SK-N-MC (cell line): ENCODE measurements around a stretch of chr7.

DNA sequence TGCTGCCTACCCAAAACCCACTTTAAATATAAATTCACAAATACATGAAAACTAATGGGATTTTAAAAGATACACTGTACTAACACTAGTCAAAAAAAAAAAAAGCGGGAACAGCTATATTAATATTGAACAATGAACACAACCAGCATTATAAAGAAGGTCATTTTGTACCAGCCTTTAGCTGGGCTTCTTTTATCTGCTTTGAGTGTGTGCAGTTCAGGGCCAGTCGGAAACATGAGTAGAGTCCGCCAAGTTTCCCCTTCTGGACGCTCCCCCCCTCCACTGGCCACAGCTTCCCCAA, 77.3 kb upstream of the FAM20C start:
- RRBS = no CpG with 5 or more reads among the region's 4 CpGs

DNA sequence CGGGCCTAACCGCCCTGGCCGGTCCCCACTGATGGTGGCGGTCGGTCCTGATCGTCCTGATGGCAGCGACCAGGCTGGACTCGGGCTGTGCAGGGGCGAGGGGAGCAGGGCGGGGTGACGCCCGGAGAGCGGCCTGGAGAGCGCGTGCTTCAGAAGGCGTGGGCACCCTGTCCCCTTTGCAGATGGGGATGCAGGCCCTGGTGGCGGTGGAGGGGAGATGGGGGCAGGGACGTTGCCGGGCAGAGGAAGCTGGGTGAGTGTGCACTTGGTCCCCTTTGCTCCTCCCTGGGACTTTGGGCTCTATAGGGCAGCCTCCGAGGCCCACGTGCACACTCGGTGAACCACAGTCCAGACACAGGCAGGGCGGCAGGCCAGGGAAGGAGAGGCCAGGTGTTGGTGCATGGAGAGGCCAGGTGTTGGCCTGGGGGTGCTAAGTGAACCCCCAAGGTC, 42.5 kb upstream of the FAM20C start:
- RRBS = 97% methylated on average over 14 of the region's 23 CpGs

- RRBS = no CpG with 5 or more reads among the region's 36 CpGs
Observed at GRCh38 chr7:226011-227007, 33.9 kb downstream of the FAM20C start.

GRCh38 chr7:234448-235159, 42.2 kb downstream of the FAM20C start:
- RRBS = no CpG with 5 or more reads among the region's 25 CpGs

DNA sequence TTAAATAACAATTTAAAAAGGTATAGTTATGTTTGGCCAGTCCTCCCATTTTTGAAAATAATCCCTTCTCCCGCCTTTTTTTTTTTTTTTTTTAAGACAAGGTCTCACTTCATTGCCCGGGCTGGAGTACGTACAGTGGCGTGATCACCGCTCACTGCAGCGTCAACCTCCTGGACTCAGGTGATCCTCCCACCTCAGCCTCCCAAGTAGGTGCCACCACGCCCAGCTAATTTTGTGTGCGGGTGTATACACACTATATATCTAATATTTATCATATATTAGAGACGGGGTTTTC, 16.3 kb downstream of the FOXL3 start:
- RRBS = no CpG with 5 or more reads among the region's 9 CpGs

GRCh38 chr7:372706-373368, 82.9 kb downstream of the FOXL3 start:
- RRBS = 69% methylated on average over 3 of the region's 26 CpGs

DNA sequence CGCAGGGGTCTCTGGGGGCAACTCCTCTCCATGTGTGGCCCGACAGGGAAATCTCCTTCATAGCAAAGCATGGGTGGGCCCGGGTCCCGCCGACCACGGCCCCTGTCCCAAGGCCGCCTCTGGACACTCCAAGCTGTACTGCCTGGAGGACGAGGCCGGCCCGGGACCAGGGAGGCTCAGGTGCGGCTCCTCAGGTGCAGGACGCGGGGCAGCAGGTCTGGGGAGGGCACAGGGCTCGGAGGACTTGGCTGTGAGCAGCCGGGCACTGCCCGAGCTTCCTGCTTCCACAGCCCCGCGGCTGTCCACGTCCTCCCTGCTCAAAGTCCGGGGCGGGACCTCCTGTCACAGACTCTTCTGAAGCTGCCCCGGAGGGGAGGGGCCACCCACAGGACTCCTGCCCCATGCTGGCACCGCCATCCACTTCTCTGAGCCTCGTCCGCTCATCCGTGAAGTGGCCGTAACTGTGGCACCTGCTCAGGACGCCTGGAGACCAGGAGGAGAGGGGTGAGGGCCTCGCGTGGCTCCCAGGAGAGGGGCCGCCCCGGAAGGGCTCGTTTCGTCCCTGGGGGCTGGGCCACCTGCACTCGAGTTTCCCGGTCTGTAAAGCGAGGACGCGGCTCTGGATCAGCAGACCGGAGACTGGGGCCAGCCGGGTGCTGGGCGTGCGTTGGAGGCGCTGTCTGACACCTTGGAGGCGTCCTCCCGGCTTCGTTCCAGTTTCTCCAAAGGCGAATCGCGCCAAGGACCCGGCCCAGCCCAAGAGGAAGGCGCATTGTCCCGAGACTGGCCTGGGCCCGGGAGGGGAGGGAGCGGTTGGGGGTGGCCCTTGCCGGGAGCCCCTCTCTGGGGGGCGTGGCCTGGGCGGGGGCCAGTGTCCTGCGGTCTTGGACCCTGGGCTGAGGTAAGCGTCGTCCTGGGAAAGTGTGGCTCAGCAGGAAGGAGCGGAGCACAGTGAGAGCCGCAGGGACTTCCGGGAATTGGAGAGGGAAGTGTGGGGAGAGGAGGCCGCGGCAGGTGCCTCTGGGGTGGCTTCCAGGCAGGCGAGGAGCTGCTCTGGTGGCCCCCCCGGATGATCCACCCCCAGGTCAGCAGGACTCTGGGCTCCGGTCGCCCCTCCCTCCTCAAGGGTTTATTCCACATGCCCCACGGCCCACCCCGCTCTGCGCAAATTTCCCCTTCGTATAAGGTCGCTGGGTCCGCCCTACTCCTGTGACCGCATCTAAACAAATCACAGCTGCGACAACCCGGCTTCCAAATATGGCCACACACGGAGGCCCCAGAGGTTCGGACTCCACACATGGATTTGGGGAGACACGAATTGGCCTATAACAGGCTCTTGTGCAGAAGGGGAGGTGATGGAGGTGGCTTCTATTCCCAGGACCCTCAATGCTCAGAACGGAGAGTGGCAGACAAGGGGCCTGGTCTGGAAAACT, 89.6 kb downstream of the FOXL3 start:
- RRBS = 21% methylated on average over 35 of the region's 83 CpGs

DNA sequence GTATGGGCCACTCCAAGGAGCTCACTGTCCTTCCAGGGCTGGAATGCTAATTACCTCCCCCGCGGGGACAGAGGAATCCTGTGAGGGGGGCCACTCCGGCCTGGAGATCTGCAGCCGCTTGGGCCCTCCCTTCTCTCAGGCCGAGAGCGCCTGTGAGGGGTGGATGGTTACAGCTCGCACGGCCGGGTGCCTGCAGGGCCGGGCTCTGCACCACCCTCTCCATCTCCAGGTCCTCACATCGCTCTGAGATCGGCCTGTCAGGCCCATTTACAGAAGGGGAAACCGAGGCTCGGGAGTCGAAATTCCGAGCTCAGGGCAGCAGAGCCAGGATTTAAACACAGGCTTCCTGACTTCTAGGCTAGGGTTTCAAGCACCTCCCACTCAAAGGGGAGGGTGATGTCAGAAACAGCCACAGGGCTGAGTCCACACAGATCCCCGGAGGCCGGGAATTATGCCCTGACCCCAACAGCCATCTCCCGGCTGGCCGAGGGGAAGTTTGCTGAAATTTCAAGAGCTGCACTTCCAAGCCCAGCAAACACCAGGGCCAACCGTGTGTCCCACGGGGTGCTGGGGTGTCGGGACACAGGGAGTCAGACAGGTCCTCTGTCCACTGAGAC, 59.0 kb downstream of the PDGFA start:
- RRBS = 25% methylated on average over 5 of the region's 23 CpGs

DNA sequence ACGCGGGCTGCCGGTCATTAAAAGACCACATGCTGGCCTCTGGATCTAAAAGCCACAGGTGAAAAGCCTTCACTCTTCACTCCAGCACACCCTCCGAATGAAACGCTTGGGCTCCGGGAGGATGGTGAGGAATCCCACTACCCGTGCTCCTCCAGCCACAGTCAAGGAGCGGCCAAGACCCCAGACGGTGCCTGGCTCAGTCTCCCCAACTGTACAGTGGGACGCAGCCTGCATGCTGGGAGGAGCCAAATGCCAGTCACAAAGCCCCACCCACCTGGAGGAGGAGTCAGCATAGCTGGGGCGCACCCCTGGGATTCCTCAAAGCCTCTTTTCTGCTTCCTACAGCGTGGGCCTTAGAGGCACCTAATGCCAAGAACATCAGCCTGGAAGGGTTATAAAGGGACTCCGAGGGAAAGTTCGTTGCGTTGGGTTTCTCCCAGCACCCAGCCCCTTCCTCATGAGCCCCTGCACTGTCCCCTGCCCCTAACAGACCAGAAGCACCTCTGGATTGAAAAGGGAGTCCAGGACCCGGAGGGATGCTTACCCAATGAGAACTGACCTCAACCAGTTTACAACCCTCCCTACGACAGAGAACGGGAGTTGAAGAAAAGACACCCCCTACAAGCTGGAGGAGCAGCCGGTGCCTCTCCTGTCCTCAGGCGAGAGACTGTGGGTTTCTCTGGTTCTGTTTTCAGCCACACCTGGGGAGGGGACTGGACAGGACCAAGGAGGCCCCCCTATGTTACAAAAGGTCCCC, 4.7 kb downstream of the PDGFA start:
- RRBS = 37% methylated on average over 6 of the region's 20 CpGs

GRCh38 chr7:521448-522223, 2.0 kb upstream of the PDGFA start:
- RRBS = no CpG with 5 or more reads among the region's 70 CpGs

DNA sequence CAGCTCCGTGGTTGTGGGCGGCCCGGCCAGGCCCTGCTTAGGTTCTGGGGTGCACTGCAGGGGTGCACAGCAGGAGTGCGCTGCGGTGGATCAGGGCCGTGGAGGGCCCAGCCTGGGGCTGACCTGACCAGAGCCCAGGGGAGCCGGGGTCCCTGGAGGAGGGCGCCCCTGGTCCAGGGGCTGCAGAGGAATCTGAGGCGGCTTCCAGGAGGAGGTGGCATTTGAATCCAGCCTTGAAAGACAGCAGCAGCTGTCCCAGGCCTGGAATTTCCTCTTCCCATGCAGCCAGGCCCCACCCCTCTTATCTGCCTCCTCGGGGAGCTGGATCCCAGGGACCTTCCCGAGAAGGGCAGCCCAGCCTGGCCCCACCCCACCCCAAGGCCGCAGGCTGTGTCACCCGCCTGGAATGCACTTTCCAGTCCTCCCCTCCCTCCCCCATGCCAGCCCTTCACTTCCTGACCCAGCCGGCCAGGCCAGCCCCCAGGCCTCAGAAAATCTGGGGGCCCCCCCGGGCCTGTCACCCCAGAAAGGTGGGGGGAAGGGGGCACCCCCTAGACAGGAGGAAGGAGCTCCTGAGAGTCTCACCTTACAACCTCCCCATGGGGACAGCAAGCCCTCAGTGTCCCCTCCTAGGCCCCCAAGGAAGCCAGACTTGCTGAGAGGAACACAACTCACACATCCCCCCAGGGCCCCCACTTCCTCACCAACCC, 18.6 kb upstream of the PDGFA start:
- RRBS = 29% methylated on average over 5 of the region's 15 CpGs

DNA sequence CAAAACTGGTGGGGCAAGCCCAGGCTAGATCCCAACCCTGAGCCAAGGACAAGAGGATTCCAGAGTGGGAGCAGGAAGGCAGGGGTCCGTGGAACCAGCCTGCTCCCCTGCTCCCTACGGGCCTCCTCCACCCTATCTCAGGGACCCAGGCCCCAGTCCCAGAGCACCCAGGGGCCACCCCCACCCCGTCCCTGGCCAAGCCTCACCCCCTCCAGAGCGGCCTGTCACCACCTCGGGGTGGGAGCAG, 20.3 kb upstream of the PDGFA start:
- RRBS = no CpG with 5 or more reads among the region's 5 CpGs

- RRBS = no CpG with 5 or more reads among the region's 2 CpGs
Observed at GRCh38 chr7:608367-608717, 88.7 kb upstream of the PDGFA start.

GRCh38 chr7:699054-699793, 27.3 kb upstream of the DNAAF5 start:
- RRBS = no CpG with 5 or more reads among the region's 18 CpGs

DNA sequence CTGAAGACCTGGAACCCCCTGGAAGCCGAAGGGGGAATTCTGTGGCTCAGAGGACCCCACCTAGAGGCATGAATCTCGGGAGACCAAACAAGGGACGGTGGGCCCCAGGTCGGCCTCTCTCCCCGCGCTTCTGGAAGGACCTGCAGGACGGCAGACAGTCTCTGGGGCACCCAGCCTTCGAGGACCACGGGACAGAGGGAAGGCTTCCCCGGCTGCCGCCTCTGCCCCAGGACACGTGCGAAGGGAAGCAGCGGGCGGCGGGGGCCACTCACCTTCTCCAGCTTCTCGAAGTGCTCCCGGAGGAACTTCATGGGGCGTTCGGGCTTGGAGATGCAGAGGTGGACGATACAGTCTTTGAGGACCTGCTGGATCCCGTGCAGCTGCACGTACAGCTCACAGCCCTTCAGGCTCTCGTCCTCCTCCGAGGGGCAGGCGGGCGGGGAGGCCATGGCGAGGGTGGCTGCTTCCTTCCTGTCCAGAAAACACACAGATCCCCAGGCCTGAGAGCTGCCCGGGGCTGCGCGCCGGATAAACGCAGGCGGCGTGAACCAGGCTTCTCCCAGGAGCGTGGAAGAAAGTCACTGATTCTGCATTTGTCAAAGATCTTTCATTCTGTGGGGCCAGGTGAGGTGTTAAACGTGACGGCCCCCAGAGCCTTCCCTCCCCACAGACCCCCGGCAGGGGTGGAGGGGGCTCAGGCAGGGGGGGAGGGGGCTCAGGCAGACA, 15.3 kb upstream of the DNAAF5 start:
- RRBS = 93% methylated on average over 7 of the region's 39 CpGs

DNA sequence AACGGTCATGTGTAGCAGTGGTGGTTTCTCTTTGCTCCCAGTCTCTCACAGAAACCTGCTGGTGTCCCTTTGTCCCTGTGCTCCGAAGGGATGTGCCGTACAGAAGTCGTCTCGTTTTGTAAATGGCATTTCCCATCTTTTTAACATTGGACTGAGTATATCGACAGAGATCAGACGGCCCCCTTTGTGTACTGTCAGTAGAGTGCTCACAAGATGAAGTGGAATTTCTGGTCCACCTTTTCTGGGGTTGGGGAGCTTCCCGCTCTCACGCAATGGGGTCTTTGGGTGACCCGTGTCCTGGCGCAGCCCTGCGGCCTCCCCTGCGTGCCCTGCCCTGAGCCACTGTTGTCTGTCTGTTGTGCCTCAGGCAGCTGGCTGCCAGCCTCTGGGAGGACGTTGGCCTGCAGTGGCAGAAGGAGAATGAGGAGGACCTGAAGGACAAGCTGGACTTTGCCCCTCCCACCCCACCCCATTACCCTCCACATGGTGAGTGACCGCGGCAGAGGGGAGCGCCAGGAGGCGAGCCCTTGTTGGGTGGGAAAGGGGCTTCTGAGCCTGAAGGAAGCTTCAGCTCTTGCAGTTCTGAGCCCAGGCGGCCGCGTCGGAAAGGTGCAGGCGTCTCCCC, 14.0 kb upstream of the PRKAR1B start:
- RRBS = no CpG with 5 or more reads among the region's 23 CpGs

GRCh38 chr7:768326-769296, 41.5 kb upstream of the PRKAR1B start:
- RRBS = no CpG with 5 or more reads among the region's 58 CpGs

DNA sequence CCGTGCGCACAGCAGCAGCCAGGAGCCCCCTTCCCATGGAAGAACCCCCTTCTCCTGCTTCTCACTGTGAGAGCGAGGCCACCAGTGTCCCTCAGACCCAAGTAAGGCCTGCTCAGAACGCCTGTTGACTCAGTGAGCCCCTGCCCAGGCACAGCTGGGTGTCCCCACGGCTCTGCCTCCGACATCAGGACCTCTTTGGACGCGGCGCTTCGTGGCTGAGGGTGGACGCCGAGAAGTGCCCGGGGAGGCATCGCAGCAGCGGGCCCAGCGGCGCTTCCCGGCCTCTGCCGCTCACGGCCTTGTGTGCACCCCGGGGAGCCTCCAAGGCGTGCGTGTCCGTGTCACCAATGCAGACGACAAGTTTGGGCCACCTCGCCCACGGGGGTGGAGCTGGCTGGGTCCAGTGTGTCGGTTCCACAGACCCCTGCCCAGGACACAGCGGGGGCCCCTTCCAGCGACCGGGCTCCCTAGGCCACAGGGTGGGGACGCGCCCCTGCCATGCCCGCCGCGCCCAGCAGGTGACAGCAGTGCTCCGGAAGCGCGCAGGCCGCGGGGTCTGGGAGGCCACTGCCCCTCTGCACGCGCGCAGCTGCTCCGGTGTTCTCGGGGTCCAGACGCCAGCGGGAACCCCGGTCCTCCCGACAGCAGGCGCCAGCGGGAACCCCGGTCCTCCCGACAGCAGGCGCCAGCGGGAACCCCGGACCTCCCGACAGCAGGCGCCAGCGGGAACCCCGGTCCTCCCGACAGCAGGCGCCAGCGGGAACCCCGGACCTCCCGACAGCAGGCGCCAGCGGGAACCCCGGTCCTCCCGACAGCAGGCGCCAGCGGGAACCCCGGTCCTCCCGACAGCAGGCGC, 32.4 kb downstream of the GET4 start:
- RRBS = 48% methylated on average over 21 of the region's 75 CpGs

DNA sequence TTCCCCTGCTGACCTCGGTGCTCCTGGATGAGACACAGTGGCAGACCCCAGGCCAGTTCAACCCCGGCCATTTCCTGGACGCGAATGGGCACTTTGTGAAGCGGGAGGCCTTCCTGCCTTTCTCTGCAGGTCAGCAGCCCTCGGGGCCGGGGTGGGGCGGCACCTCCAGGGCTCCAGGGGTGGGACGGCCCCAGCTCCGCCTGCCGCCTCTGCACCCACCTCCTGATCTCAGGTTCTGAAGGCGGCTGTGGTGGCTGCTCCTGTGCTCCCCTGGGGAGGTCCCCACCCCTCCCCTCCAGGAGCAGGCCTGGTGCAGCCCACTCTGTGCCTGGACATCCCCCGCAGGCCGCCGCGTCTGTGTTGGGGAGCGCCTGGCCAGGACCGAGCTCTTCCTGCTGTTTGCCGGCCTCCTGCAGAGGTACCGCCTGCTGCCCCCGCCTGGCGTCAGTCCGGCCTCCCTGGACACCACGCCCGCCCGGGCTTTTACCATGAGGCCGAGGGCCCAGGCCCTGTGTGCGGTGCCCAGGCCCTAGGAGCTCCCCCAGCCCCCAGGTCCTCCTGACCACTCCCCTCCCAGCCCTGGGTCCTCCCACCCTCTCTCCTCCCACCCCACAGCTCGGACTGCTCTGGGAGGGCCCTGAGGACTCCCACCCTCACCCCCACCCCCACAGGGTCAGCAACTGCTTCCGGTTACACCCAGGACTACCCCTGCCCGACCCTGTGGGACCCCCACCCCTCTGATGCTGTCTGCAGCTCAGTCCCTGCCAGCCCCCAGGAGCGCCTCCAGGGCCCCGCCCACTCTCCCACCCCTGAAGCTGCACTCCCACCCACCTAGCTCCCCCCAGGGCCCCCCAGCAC, 5.5 kb downstream of the CYP2W1 start:
- RRBS = 74% methylated on average over 10 of the region's 33 CpGs

DNA sequence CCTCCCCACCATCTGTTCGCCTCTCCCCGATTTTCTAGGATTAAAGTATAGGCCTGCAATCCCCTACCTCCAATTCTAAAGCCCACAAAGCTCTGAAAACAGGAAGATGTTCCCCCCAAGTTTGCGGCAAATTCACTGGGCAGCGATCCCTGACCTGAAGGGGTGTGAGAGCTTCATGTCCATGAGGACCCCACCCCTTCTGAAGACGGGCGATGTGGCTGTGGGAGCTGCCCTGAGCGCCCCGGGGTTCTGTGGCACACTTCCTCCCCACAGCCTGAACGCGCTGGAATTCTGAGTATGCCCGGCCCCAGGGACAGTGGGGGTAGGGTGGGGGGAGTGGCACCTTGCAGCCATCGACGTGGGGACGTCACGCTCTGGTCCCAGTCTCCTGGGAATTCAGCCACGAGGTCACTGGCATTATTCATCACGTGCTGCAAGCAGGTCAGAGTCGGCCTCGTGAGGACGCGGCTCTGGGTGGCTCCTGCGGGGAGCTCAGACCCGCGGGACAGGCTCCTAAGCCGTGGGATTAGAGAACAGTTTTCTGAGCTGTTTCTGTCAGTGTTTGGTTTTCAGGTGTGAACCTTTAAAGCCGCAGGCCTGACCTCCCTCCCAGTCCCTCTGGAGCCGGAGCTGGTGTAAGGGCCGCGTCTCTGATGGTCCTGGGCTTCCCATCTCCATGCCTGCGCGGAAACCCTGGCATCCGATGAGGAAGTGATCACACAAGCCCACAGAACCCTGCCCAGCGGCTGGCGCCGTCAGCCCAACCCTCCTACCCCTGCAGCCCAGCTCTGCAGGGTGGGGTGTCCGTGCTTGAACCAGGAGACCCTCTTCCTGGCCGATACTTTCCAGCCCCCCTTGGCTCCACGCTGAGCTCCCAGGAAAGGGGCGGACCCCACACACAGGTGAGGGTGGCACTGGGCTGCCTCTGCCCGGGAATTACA, 16.1 kb downstream of the GPR146 start:
- RRBS = 64% methylated on average over 4 of the region's 40 CpGs